SK-MEL-5 (cell line): ENCODE measurements around a stretch of chr7.

RAMPAGE:
- cytosol, long total RNA: no peak
- long total RNA: no peak
- nucleus, long total RNA: no peak
Observed at GRCh38 chr7:135150804-135151975, 3.3 kb downstream of the TMEM140 start.

RAMPAGE:
- cytosol, long total RNA: no peak
- long total RNA: no peak
- nucleus, long total RNA: no peak
Observed at GRCh38 chr7:135157252-135158018, 9.6 kb downstream of the TMEM140 start.

GRCh38 chr7:135617519-135617896 is 44.8 kb upstream of the STMP1 start:
RAMPAGE:
- cytosol, long total RNA: no peak
- long total RNA: no peak
- nucleus, long total RNA: no peak

GRCh38 chr7:135761800-135762473 is 13.3 kb upstream of the FAM180A start:
RAMPAGE:
- cytosol, long total RNA: no peak
- long total RNA: no peak
- nucleus, long total RNA: no peak

GRCh38 chr7:135937433-135938249 is 39.5 kb downstream of the MTPN start:
RAMPAGE:
- cytosol, long total RNA: no peak
- long total RNA: no peak
- nucleus, long total RNA: no peak

DNA sequence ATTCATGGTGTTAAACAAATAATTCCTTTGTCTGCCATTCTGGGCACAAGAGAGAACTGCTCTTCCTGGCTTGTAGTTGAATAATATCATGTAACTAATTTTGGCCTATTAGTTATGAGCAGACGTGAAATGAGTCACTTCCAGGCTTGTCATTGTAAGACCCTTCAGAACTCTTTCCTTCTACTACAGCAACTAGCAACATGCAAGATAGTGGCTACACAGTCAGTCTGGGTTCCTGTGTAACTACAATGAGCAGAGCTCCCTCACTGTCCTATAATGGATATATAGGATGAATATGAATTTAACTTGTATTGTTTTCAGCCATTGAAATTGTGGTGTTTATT is 2.8 kb upstream of the MTPN start:
RAMPAGE:
- cytosol, long total RNA: no peak
- long total RNA: no peak
- nucleus, long total RNA: no peak

GRCh38 chr7:136405956-136406696 is 429.0 kb upstream of the MTPN start:
RAMPAGE:
- cytosol, long total RNA: no peak
- long total RNA: no peak
- nucleus, long total RNA: no peak

GRCh38 chr7:137879038-137880010 is 32.5 kb upstream of the DGKI start:
RAMPAGE:
- cytosol, long total RNA: no peak
- long total RNA: no peak
- nucleus, long total RNA: no peak

DNA sequence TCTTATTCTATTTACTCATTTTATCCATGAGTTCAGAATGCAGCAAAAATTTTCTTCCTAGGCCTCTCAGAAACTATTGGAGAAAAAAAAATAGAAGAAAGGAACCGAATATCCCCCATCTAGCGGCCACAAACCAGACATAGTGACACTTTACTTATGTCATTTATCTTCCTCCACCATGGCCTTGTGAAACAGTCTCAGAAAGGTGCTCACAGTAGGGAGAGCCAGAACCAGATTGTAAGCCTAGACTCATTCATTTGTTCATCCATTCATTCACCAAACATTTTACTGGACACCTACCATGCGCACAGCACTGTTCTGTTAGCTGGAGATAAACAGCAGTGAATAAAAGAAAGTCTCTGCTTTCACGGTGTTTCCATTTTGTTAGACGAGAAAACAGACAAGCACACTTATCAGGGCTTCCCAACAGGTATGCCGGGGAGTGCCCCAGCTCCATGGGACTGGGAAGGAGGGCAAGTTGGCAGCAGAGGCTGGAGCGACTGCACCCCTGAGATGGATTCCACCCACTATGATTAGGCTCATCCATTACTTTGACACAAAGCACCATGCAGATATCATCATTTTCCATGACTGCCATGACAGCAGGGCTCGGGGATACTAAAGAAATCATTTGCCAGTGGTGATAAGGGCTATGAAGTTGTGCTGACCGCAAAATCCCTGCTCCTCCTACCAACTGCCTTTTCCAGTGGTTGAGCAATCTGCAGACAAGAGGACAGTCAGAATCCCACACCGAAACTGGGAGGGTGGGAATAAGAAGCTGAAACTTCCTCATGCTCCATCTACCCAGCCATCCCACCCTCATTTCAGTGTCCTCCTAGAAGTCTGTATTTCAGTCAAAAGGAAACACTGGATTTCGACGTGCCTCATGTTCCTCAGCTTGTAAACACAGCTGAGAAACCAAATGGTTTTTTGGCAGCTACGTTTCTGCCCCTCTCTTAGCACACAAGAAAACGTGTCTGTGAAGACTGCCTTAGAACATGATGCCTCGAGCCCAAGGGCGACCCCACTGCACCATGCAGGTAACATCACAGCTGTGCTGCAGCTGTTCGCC is 15.6 kb downstream of the CREB3L2 start:
RAMPAGE:
- cytosol, long total RNA: no peak
- long total RNA: no peak
- nucleus, long total RNA: no peak

DNA sequence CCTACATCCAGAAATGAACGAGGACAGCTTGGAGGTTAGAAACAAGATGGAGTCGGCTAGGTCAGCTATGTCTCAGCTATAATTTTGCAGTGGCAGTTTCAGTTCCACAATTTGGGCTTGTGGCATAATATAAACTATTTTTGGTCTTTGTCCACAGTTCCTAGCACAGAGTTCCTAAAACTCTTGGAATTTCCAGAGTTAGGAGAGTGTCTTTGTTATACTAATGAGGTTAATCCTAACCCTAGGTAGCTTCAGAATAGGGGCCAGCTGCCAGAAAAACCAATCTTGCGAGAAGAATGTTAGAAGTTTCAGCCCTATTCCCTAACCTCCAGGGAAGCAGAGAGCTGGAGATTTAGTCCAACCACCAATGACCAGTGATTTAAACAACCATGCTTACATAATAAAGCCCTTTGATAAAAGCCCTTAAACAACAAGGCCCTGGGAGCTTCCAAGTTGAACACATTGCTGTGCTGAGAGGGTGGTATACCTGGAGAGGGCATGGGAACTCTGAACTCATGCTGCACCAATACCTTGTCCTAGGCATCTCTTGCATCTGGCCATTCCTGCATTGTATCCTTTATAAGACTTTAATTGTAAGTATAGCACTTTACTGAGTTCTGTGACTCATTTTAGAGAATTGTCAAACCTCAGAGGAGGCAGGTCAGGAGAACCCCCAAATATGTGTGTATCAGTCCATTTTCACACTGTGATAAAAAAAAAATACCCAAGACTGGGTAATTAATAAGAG is 132.1 kb downstream of the AKR1D1 start:
RAMPAGE:
- cytosol, long total RNA: no peak
- long total RNA: no peak
- nucleus, long total RNA: no peak

DNA sequence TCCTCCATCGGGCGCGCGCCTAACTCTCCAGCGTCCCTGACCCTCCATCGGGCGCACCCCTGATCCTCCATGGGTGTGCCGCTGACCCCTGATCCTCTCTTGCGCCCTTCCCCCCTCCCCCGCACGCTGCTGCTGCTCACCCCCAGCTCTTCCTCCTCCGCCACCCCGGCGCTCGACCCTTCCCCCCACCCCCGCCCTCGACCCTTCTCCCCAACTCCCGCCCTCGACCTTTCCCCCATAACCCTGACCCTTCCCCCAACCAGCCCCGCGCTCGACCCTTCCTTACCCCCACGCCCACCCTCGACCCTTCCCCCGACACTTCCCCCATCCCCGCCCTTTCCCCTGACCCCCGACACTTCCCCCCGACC is 36.5 kb downstream of the SVOPL start:
RAMPAGE:
- cytosol, long total RNA: no peak
- long total RNA: no peak
- nucleus, long total RNA: no peak

DNA sequence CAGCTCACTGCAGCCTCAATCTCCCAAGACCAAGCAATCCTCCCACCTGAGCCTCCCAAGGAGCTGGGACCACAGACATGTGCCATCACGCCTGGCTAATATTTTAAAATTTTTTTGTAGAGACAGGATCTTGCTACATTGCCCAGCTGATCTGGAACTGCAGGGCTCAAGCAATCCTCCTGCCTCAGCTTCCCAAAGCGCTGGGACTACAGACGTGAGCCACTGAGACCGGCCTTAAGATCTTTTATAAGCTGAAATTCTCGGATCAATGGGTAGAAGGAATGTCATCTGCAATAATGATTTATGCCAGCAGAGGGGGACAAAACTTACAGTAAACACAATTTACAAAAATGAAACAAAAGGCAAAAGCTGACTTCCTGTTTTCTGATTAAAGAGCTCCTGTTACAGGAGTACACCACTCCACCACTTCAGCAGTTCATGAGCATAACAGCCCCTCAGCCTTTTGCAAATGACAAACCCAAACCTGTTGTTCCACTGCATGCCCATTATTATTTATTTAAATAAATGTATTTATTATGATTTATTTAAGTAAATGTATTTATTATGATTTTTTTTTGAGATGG is 88.4 kb upstream of the ATP6V0A4 start:
RAMPAGE:
- cytosol, long total RNA: no peak
- long total RNA: no peak
- nucleus, long total RNA: no peak

GRCh38 chr7:138917069-138917815 is 63.9 kb downstream of the KIAA1549 start:
RAMPAGE:
- cytosol, long total RNA: no peak
- long total RNA: no peak
- nucleus, long total RNA: no peak

DNA sequence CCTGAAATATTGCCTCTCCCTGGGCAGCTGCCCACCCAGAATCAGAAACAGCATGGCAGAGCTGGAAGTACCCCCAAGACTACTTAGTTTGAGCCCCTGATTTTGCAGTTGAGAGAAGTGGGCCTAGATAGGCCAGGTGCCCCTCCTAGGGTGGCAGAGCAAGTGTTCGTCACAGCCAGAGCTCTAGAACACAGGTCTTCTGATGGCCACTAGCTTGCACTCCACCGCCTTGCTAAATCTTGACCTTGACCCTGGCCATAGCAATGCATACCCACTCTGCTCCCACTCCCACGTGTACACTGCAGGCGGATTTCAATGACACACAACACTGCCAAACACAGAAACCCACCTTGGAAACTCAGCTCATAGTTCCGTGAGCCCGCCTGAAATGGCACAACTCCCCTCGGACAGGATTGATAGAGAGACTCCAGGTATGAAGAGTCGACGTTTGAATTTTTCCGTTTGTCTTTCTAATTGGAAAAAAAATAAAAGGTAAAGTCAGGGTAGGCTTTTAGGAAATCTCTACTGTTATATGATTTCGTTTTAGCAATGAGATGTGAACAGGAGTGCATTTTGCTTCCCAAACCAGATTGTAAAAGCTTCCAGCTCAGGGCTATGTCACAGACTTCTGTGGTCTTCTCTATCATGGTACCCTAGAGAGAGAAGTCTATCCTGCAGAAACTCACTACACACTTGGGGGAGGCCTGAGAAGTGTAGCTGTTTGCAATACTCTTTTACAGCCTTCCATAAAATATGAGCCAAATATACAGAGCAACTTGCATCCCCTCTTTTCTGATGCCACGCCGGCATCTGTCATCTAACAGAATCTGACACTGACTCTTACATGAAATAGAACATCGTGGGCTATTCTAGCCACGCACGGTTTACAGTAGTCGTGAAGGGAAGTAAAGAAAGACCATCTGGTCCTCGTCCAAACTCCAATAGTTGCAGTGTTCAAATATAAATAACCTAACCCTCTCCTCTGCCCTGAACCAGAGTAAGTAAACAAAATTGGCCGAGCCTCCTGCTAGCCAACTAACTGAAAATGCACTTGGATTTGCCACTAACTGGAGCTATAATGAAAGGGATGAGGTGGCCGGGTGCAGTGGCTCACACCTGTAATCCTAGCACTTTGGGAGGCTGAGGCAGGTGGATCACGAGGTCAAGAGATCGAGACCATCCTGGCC is 29.1 kb upstream of the ZC3HAV1L start:
RAMPAGE:
- cytosol, long total RNA: no peak
- long total RNA: no peak
- nucleus, long total RNA: no peak

GRCh38 chr7:139079708-139080464 is 29.6 kb downstream of the ZC3HAV1 start:
RAMPAGE:
- cytosol, long total RNA: no peak
- long total RNA: no peak
- nucleus, long total RNA: no peak

DNA sequence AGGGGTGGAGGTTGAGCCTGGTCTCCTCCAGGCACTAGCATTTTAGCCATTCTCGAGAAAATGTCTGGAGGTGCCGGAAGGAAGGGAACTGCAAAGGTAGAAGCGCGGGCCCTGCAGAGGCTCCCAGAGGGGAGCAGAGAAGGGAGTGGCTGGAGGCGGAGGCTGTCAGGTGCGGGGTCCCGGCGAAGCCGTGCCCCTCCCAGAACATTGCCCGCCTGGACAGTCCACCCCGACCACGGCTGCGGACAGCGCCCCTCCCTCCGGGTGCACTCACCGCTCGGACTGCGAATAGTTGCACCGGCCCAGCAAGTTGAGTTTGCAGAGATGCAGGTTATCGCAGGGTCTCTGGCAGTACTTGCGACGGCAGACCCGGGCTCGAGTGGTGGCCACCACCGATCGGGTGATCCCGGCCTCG is 763 bp downstream of the ZC3HAV1 start:
RAMPAGE:
- cytosol, long total RNA: no peak
- long total RNA: no peak
- nucleus, long total RNA: no peak

DNA sequence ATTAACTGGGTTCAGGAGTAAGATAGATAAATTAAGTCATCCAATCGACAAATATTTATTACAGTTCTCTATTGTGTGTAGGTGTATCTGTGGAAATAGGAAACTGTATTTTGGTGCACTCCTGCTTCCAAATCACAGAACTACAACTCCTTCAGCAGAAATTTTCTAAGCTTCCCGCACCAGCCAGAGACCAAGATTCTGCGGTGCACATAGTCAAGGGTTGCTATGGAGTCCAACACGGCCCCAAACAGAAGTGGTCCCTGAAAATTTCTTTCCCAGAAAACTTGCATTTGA is 366 bp upstream of the TTC26 start:
RAMPAGE:
- cytosol, long total RNA: no peak
- long total RNA: no peak
- nucleus, long total RNA: no peak

DNA sequence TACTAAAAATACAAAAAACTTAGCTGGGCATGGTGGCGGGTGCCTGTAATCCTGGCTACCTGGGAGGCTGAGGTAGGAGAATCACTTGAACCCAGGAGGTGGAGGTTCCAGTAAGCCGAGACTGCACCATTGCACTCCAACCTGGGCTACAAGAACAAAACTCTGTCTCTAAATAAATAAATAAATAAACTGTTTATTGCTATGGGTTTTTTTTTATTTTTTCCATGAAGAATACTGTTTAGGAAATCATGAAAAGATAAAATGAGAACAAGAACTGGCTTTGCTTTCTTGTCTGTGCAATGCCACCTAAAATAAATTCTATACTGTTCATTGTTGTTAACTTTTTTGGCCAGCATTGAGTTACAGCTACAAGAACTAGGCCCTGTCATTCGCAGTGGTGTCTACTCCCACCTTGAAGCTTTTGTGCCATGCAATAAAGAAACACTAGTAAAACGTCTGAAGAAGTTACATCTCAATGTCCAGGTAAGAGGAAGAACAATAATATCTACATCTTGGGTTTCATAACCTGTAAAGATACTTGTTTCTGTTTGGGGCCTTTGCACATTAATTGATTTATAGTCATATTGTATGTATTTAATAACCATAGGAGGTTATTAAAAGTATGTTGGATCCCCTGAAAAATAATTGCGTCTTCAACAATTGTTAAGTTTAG is 38.1 kb downstream of the UBN2 start:
RAMPAGE:
- cytosol, long total RNA: no peak
- long total RNA: no peak
- nucleus, long total RNA: no peak

DNA sequence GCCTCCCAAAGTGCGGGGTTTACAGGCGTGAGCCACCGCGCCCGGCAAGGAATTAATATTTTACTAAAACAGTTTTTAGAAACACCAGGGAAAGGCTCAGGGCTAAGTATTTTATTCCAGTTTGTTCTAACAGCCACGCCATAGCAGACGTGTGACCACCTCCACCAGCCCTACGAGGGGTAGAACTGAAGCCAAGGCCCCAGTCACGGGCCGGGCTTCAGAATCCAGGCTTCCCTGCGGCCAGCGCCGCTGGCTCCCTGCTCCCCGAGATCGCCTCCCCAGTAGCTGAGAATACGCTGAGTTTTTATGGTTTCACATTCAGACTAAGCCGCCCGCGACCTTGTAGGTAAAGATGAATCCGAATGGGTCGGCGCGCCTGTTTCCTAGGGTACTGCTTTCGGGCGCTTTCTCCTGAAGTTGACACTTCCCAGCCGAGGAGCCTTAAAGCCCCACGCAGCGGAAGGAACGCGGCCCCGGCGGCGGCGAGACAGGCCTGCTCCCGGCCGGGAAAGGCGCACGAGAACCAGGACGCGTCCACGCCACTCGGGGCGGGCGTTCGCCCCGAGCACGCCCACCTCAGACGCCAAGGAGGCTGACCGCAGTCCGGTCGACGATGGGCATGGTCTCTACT is 645 bp upstream of the LUC7L2 start:
RAMPAGE:
- cytosol, long total RNA: no peak
- long total RNA: no peak
- nucleus, long total RNA: no peak

DNA sequence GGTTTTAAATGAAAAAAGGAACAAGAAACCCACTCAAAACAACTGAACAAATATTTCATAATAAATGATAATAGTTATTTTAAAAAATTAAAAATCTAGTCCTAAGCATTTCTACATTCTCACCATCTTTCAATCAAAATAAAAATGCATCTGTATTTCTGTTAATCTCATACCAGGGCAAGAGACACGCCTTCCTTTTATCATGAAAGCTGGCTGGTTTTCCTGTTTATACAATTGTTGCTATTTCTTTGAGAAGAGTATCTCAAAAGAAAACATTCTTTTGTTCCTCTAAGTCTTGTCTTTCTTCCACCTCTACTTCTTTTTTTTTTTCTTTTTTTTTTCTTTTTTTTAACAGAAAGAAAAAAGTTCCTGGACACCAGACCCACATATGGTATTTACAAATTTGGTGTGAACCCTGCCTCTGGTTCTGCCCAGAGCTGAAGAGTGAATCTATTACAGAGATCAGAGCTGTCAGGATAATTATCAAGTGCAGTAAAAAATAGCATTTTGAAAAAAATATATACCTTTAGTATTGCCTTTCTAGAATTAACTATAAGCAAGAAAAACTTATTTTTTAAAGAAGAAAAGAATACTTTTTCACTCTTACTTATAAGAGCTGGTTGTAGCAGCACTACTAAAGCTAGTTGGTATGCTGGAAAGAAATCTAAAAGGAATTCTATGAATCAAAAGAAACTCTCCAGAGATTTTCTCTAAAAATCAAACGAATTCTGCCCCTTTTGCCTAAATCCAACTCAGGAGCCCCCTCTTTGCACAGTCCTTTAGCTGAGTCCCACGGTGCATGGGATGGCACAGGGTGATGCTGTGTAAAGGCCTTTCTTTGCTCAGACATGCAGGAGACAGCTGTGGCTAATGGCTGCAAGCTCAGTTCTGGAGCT is 42.1 kb downstream of the CLEC2L start:
RAMPAGE:
- cytosol, long total RNA: no peak
- long total RNA: no peak
- nucleus, long total RNA: no peak